Ureter (tissue), 1 donor: ENCODE measurements around the genes CARNS1, PITPNM1 and ALDH3B2.

DNA sequence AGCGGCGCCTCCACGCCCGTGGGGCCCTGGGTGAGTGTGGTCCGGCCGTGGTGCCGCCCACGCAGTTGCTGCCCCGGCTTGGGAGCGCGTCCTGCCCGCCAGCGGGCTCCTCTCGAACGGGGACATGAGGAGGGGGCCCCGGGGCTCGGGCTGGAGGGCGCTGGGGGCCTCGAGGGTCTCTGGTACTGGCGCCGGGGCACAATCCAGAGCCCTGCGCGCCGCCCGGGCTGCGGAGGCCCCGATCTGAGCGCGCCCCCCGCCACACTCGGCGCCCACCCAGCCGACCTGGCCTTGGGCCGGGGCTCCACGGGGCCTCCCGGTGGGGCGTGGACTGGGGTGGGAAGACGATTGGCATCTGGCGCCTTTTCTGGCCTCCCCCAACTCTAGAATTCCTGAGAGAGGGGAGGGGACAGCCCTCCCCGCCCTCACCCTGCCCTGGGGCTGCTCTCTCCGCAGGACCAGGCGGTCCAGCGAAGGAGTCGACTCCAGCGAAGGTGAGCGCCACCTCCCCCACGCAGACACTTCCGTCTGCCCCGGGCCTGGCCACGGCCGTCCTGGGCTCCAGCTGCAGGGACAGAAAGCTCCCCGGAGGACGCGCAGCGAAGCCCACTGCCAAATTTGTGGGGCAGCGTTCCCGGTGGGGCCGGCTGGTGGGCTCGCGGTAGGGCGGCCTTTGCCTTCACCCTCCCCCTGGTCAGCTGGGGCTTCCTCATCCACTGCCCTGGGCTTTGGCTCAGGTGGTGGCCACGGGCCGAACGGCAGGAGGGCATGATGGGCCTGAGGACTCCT, 526 bp downstream of the SSH3 start:
- PRO-cap = no peak

DNA sequence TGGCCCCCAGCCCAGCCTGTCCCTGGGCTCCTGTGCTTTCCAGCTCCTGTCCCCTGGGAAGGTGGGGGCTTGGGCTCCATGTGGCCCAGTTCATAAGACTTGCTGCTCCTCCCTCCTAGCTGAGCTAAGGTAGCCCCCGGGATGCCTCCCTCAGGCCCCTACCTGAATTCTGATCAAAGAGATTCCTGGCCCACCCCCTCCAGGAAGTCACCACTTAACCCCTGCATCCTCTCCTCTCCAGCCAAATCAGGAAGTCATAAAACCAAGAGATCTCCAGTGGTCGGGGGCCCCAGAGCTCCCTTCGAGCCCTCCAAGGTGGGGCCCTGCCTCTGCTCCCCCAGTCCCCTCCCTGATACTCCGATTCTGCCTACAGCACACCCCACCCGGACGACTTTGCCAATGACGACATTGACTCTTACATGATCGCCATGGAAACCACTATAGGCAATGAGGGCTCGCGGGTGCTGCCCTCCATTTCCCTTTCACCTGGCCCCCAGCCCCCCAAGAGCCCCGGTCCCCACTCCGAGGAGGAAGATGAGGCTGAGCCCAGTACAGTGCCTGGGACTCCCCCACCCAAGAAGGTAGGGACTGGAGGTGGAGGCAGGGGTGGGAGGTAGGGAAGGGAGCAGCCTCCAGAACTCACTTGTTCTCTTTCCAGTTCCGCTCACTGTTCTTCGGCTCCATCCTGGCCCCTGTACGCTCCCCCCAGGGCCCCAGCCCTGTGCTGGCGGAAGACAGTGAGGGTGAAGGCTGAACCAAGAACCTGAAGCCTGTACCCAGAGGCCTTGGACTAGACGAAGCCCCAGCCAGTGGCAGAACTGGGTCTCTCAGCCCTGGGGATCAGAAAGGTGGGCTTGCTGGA, 4.6 kb downstream of the PPP1CA start:
- PRO-cap = no peak

DNA sequence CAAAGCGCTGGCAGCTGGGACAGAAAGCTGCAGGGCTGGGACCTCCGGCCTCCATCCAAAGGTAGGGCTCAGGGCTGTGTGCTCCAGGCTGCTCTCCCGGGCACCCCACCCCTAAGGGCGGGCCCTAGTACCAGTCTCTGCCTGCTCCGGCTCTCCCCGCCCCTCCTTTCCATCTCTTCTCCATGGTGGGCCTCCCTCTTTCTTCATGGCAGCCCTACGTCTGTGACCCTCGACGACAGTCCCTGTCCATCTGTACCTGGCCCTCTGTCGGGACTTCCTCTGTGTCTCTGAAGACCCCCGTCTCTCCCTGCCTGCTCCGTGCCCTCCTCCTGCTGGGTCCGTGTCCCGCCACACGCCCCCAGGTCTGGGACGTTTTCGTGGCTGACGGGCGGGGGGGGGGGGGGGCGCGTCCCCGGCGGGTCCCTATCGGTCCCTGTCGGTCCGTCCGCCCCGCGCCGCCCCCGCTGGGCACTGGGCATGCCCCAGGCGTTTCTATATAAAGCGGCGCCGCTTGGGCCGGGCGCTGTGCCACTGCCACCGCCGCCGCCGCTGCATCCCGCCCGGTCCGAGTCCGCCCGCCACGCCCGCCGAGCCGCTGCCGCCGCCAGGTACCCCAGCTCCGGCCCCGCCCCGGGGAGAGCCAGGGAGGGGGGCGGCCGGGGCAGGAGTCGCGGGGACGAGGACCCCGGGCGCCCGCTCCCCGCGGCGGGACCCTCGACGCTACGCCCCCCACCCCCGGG, at the start of gene CARNS1:
CARNS1 (plus strand) TSS at position 523 of the 740 bp plus-strand sequence.
- PRO-cap = no peak

DNA sequence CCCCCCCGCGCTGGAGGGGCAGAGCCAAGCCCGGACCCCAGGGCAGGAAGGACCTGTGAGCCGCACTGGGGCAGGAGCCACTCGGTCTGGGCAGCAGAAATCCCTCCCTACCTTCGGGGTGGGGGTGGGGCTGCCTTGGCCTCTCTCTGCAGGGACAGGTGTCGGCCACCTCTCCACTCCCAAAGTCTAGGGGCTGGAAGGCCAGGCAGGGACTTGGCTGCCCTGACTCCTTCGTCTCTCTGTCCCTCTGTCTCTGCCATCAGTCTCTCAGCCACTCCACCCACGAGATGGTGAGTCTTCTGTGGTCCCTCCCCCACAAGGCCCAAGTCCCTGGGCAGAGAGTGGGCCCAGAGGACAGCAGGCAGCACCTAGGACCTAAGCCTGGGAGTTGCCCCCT, 433 bp downstream of the CARNS1 start:
- PRO-cap = no peak

GRCh38 chr11:67416310-67417482, 1.2 kb downstream of the CARNS1 start:
- PRO-cap = no peak

DNA sequence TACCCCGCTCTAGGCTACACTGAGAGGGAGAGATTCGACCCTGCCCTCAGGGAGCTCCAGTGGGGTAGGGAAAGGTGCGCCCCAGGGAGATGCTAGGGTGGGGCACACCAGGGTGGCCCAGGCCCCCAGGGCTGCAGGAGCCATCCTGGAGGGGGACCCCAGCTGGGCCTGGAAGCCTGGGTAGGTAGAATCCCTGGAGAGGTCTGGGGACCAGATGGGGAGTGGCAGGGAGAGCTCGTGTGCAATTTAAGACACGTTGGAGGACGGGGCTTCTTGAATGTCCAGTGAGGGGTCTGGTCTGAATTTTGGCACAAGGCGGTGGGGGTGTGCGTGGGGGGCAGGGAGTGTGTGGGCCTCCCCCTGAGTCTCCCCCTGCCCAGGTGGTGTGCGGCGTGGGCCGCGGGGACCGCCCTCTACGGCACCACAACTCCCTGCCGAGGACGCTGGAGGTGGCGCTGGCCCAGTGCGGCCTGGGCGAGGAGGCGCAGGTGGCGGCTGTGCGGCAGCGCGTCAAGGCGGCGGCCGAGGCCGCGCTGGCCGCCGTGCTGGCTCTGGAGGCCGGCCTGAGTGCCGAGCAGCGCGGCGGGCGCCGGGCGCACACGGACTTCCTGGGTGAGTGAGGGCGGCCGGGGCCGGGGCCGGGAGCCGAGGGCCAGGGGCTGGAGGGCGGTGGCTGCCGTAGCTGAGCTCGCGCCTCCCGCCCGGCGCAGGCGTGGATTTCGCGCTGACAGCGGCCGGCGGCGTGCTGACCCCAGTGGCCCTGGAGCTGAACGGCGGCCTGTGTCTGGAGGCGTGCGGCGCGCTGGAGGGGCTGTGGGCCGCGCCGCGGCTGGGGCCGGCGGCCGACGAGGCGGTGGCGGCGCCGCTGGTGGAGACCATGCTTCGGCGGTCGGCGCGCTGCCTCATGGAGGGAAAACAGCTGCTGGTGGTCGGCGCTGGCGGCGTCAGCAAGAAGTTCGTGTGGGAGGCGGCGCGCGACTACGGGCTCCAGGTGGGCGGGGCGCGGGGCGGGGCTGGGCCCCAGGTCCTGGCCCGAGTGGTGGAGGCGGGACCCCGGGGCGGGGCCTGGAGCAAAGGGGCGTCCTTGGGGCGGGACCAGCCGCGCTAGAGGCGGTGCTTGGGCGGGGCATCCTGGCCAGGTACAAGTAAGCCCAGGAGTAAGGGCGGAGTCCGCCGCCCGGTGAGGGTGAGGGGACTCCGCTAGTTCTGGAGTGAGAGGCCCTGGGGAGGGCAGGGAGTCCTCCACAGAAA, 5.2 kb downstream of the CARNS1 start:
- PRO-cap = bidirectional peak, plus-strand start at position 1,160 of the sequence, minus-strand start at position 980 of the sequence

DNA sequence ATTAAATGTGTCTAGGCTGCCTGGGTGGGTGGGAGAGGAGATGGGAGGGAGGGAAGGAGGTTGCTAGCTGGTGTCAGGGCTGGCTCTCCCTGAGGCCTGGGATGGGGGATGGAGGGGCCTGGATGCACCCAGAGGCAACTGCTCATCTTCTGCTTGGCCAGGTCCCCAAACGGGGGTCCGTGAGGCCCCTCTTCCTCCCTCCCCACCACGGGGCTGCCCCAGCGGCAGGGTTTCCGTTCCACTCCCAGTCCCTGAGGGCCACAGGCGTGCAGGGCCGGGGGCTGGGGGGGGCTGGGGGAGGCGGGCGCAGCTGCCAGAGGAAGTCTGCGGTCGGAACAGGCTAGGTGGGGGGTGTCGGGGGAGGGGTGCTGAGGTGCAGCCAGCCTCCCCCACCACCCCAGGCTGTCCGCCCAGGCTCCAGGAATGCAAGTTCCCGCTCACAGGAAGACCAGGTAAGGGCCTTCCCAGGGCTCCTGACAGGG, 520 bp downstream of the PTPRCAP start:
- PRO-cap = no peak

DNA sequence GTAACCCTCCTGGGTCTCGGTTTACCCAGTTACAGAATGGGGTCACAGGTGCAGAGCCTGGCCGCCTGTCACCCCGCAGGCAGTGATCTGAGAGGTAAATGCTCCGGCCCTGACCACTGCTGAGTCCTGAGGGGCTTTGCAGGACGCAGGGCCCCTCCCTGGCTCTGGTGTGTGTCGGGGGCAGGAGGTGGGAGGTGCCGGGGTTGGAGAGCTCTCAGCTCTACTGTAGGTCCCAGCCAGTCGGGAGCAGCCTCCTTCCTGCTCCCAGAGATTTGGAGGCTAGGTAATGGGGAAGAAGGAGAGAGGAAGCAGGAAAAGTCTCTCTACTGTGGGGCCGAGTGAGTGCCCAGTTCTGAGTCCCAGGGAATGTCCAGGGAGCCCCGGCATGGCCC, 543 bp downstream of the CORO1B start:
- PRO-cap = no peak

GRCh38 chr11:67504594-67505593, at the start of gene PITPNM1:
Gene PITPNM1, minus strand, starts transcription at chr11:67505363.
- PRO-cap = unidirectional peak, plus-strand start at chr11:67505121; bidirectional peak, plus-strand start at chr11:67505464, minus-strand start at chr11:67505363

GRCh38 chr11:67585800-67586307, 2.2 kb downstream of the GSTP1 start:
- PRO-cap = no peak

- PRO-cap = no peak
These were observed 2.7 kb downstream of the NDUFV1 start for GRCh38 chr11:67609354-67609894.

DNA sequence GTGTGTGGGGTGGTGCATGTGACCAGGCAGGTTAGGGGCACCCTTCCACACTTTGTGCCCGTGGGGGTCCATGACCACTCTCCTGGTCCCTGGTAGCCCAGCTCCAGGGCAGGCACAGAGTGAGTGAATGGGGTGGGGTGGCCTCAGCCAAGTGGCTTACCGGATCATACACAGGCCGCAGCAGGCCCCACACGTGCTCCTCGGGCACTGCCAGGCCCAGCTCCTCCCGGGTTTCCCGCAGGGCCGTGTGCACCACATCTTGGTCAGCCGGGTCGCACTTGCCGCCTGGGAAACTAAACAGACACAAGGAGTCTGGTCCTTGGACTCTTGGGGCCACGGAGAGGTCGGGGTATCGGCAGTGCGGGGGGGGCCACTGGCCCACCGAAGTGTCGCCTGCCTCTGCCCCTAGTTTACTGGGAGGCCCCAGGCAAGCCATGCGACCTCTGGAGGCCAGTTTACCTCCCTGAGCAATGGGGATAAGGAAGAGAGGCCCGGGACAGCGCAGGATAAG, 923 bp downstream of the NUDT8 start:
- PRO-cap = no peak

DNA sequence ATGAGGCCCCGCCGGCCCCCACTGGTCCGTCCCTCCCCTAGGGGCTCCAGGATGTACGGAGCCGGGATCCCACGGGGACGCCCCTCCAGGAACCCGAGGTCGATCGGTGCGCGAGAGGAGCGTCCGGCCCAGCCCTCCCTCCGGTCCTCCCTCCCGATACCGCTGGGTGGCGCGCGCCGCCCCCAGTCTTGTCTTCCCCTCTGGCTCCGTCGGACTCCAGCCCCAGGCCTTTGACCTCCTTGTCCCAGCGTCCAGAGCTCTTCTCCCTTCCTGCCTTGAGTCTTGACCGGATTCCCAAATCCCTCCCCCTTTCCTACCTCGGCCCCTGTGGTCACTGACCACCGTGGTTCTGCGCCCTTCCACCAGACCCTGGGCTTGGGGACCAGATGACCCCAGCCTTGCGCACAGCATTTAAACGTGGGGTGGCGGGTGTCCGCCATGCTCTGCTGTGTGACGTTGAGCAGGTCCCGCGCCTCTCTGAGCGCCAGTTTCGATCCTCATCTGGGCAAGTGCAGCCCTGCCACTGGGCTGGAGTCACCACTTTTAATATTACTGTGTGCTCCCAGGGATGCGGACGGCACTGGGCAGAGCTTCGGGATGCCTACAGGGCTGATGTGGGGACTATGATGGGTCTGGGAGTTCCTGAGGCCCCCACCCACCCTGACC, 1.0 kb upstream of the NUDT8 start:
- PRO-cap = no peak

GRCh38 chr11:67674292-67675073, at the start of gene ALDH3B2:
Gene ALDH3B2, minus strand, starts transcription at chr11:67674623.
- PRO-cap = unidirectional peak, minus-strand start at chr11:67674614

DNA sequence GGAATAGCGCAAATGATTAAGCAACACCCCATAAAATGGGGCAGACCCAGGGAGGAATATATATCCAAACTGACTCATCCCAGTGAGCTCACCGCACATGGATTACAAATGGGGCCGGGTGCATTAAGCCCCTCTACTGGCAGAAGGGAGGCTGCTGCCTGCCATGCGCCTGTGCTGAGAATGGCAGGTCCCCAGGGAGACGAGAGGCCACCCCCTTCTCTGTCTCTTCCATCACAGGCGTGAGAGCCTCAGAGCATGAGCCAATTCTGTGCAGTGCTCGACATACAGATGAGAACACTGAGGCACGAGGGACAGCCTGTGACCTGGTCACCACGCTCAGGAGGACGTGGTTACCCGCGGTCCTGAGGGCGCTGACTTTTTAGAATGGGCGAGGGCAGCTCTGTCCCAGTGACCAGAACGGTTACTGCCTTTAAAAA, 130.1 kb upstream of the ALDH3B2 start:
- PRO-cap = no peak

- PRO-cap = bidirectional peak, plus-strand start at chr11:67805616, minus-strand start at chr11:67805277
These were observed 130.6 kb upstream of the ALDH3B2 start for GRCh38 chr11:67804993-67805461.

DNA sequence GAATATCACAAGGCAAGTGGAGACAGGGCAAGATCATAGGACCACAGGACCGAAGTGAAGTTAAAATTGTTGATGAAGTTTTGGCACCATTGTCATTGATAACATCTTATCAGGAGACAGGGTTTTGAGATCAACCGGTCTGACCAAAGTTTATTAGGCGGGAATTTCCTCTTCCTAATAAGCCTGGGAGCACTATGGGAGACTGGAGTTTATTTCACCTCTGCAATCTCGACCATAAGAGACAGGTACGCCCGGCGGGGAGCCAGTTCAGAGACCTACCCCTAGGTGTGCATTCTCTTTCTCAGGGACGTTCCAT, 160.7 kb downstream of the UNC93B1 start:
- PRO-cap = no peak

- PRO-cap = no peak
These were observed 48.9 kb downstream of the UNC93B1 start for GRCh38 chr11:67954994-67955358.

DNA sequence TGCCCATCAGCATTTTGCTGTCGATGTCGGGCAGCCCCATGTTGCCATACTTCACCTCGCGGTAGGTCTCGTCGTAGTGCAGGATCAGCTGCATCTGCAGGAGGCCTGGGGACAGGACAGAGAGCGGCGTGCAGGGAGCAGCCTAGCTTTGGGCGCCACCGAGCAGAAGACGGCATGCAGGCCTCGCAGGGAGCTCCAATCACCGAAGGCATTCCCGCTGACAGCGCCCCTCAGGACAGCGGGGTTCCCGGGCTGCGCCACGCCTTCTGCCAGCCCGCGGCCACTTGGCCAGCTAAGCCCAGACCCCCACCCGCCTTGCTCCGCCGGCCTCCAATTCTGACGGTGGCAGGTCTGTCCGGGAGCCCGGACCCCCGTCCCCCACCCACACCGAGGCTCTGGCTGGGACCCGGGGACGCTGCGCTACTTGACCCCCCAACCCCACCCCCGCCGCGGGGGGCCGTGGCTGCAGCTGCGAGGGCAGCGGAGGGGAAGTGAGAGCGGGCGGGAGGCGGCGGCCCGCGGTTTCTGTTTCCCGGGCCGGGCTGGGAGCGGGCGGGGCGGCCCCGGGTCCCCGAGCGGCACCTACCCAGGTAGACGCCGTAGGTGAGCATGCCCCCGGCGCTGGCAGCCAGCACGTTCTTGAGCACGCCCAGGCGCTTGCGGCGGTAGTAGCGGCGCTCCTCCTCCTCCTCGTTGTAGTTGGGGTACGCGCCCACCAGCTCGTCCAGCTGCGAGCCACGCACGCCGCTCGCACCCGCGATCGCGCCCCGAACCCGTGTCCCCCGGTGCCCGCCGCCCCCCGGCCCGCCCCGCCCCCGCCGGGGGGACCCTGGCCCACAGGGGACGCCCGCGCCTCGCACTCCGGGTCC, 592 bp downstream of the UNC93B1 start:
- PRO-cap = no peak

GRCh38 chr11:68014270-68015081, 4.3 kb downstream of the ALDH3B1 start:
- PRO-cap = no peak